ENCODE results near the genes TAAR9 and TAAR1.

- RAMPAGE, long total RNA: no peak
- RRBS: no CpG with 5 or more reads among the region's 1 CpG
Observed at GRCh38 chr6:131259164-131259456, 123.8 kb downstream of the AKAP7 start.

- RAMPAGE, long total RNA: no peak
- RRBS: no CpG with 5 or more reads among the region's 12 CpGs
Observed at GRCh38 chr6:131326518-131327214, 191.4 kb downstream of the AKAP7 start.

DNA sequence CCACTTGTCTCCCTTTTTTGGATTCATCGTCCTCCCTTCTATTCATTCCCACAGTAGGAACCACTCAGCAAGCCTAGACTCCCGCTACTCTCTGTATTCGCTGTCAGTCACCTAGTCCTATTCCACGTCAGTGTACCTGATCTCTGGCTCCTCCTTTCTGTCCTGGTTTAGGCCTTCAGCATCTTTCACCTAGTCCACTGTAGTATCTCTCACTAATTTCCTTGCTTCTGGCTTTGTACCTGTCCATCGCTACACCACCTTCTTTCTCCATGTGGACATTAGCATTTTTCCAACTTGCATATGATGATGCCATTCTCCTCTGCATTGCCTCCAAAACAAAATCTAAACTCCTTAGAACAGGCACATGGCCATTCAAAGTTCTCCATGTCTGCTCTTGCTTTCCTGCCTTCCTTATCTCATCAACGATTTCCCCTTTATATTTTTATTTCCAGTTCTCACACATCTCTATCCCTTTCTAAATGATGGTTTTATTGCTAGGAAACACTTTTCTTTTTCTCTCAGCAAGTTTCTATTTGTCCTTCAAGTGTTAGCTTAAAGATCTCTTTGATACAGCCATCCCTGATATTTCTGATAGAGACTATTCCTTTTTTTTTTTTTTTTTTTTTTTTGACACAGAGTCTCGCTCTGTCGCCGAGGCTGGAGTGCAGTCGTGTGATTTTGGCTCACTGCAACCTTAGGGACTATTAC is 19.0 kb downstream of the MED23 start:
- RAMPAGE, long total RNA: no peak
- RRBS: no CpG with 5 or more reads among the region's 10 CpGs

DNA sequence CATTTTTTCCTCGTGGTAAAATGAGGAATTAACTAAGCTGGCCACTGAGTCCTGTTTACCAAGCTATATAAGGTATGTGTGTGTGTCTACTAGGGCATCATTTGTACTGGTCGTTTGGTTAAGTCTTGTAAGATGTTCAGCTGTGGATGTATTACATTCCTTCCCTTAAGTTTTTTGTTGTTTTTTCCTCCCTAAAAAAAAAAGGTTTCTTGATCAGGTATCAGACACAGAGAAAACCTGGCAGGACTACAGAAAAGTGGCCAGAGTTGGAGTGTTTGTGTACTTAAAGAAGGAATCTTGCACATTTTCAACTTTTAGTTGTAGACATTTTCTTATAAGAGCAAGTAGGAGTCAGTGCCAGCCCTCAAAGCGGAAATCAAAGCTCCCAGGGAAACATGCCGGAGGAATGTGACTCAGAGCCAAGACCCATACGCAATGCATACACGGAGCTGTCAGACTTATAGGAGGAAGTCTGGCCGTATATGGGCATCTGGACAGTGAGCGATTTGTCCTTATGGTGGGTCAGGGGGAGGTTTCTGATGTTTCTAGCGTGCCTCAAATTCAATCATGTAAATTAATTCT is 3.4 kb upstream of the CCN2 start:
- RAMPAGE, long total RNA: no peak
- RRBS: no CpG with 5 or more reads among the region's 9 CpGs

DNA sequence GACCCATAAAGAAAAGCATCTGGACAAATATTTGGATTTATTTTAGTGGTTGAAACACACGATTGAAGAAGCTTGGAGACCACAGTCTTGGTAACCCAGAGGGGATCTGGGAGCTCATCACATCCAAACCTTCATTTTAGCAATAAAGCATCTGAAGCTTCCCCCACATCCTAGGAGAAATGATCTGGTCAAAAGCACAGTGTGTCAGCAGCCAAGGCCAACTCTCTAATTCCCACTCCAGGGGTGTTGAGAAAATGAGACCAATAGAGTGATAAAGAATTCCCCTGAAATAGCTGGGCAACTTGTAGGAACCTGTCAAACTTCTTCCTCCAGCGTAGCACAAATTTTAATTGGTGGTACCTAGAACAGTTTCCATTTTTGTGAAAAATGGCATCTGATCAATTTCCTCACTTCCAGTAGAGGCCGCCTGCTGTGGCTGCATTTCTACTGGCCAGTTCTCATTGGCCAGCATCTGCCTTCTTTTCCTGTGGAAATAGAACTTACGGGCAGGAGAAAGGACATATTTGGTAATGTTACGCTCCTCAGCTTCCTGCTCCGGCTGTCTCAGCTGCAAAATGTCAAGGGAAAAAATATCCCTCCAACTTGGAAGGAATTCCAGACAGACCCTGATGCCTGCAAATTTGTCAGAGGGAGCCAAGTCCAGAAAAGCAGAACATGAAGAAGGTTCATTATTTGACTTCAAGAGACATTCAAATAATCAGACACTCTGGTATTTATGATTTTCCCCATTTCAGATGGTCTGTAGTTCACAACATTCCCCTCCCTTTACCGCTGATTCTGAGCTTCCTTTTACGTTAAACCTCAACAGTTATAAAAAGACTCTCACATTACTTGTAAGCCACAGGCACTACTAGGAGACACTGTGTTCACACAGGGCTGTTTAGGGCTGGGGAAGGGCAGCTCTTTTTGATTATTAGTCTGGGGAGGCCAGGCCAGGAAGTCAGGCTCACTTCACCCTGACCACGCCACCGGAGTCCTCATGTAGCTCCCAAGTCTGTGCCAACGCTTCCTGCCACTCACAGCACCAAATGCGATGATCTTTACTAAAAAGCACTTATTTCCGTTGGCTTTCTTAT is 179.4 kb upstream of the CCN2 start:
- RAMPAGE, long total RNA: no peak
- RRBS: no CpG with 5 or more reads among the region's 13 CpGs

DNA sequence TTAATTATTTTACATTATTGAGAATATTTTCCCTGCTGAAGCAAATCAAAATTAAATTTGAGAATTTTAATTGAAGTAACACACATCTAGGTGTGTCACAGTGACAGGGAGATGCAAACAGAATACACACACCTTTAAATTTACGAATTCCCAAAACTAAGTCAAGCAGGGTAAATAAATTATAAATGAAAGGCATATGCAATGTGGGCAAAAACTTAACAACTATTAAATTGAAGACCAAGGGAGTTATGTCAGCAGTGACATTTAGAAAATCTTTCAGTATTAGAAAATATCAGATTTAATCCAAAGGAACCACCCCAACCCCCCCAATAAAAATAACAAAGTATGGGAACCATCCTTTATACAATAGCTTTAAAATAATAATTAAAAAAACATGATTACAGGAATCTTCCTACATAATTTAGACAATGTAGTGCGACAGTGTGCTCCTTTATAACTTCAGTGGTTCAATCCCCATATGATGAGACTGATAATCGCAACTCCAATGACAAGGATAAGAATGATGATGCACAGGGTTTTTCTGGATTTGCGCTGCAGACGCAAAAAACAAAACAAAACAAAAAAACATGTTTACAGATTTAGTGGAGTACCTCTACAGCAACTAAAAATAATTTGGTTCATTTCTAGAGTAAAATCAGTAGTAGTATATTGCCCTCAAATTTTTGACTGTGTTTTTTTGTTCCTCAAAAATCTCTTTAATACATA is 52.5 kb downstream of the STX7 start:
- RAMPAGE, long total RNA: no peak
- RRBS: no CpG with 5 or more reads among the region's 5 CpGs

DNA sequence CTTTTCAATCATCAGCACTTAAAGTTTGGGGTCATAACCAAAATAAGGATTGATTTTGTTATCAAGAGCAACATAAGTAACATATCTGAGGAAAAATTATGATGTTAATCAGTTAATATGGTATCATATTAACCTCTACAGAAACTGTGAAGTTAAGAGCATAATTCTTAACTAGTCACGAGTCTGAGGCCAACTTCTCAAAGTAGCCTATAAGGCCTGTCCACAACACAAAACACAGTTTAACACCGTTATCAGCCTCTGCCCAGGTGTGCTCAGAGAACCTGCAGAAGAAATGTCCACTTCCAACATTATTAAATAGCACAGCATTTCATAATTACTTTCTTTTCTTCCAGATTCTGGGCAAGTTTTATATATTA is 1.1 kb downstream of the STX7 start:
- RAMPAGE, long total RNA: no peak
- RRBS: no CpG with 5 or more reads among the region's 2 CpGs

DNA sequence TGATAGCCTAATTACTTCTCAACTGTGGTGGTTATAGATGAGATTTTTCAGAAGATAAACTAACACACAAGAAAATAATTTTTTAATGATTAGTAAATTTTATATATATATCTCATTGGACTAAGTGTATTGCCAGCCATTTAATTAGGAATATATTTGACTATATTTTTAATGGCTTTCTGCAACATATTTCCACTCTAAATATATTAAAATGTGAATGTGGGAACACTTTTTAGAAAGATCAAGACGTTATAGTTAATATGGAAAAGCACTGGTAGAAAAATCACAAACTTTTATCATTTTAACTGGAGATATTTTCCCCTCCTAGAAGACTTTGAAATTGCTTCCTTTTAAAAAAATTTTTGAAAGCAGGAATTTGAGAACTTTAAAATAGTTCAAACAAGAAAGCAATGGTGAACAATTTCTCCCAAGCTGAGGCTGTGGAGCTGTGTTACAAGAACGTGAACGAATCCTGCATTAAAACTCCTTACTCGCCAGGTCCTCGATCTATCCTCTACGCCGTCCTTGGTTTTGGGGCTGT is at the start of gene TAAR9:
TAAR9 (plus strand) TSS at position 398 of the 541 bp plus-strand sequence.
- RAMPAGE, long total RNA: no peak
- RRBS: no CpG with 5 or more reads among the region's 7 CpGs

- RAMPAGE, long total RNA: no peak
- RRBS: no CpG with 5 or more reads among the region's 3 CpGs
Observed at GRCh38 chr6:132598623-132598934, 9.0 kb upstream of the TAAR5 start.

GRCh38 chr6:132659102-132659301 is at the start of gene TAAR1:
TAAR1 (minus strand) TSS chr6:132659182.
- RAMPAGE, long total RNA: no peak
- RRBS: no CpG with 5 or more reads among the region's 2 CpGs

DNA sequence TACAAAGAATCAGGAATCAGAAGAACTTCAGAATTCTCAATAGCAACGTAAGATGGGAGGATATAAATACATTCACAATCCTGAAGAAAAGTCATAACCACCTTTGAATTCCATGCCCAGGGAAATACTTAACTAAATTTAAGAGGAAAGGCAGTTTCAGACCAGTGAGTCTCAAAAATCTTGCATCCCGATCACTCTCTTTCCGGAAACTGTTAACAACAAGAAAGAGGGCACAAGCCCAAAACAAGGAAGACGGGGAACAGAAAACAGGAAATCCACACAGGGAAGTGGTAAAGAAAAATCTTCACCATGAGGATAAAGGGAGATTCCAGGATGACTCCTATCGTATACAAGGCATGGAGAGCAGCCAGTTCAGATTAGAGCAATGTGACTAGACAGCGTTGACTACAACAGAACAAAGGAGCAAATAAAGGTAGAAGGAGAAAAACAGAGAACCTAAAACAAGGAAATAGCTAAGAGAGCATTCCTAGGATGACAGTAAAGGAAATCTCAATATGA is 26.6 kb downstream of the VNN1 start:
- RAMPAGE, long total RNA: no peak
- RRBS: no CpG with 5 or more reads among the region's 6 CpGs

DNA sequence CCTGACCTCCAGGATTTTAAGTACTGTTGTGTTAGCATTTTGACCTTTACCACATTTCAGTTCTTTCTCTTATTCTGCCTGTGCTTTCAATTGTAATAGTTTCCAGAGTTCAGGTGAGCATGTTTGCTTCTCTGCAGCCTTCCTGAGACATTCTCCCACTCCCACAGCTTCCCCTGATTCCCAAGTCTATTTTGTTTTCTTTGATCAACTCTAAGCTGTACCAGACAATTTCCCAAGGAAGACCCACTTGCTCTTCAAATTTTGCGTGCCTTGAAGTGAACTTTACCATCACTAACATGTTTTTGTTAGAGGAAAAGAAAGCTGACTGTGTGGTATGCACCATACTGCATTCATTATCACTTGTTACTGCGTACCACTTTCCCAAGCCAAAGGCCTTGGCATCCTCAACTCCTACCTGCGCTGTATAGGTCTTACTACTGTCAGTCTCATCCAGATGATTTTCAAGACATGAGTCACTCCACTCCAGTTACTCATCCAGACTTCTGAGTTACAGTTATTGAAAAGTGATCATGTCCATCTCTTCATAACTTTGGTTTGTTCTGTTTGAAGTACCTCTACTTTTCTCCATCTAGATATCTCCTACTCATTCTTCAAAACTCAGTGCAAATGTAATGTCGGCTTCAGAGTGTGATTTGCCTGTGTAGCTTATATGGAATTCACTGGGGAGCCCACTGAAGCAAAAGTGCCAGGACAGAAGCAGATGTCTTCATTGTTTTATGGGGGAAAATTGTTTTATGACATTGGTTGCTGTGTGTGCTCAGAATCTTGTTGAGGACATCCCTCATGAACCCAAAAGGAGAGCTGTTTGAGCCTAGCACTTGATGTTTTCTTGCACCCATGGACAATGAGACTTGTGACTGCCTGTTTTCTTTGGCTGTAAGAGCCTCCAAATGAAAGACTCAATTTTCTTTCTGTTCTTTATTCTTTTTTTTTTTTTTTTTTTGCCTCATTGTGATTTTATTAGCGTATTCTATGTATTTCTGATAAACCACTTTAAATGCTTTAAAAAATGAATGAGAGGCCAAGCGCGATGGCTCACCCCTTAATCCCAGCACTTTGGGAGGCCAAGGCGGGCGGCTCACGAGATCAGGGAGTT is 5.3 kb downstream of the RPS12 start:
- RAMPAGE, long total RNA: no peak
- RRBS: no CpG with 5 or more reads among the region's 10 CpGs

- RAMPAGE, long total RNA: no peak
- RRBS: no CpG with 5 or more reads among the region's 2 CpGs
Observed at GRCh38 chr6:133396500-133396699, 155.2 kb downstream of the EYA4 start.

- RAMPAGE, long total RNA: no peak
- RRBS: no CpG with 5 or more reads among the region's 3 CpGs
Observed at GRCh38 chr6:133748563-133749171, 140.2 kb upstream of the TCF21 start.

DNA sequence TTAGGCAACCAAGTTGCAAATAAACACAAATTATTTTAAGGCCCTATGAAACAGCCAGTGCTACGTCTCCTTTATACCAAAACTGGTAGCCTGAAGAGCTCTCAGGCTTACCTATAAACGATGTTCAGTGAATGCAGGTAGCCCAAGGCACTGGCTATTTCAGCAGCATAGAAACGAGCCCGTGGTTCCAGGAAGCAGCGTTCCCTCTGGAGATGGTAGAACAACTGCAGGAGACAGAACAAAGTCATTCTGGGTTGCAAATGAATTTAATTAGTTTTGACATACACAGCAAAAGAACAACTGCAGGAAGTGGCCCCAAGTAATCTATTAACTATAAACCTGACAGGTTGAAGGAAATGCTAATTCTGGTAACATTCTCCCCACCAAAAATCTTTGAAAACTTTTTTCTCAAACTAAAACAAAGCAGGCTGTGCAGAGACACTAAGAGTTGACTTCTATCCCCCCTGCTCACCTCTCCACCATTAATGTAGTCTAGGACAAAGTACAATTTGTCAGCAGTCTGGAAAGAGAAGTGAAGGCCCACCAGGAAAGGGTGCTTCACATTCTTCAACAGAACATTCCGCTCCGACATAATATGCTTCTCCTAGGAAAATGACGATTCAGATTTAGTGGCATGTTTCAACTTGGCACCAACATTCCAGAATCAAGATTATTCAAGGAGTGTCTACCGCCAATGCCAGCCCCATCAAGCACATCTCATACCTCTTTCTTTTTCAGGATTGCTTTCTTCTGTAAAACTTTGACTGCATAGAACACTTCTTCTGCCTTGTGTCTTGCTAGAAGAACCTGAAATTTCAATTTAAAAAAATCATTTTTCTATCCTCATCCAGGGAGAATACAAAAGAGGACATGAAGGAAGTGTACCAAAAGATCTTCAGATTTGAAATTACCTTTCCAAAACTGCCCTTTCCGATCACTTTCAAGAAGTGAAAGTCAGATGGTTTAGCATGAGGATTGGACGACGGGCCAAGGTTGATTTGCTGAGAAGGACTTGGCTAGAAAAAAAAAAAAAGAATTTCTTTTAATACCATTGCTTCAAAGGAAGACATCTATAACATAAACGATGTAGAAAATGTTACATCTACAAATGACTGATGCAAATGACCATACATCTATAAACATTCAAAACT is 120.5 kb upstream of the SLC2A12 start:
- RAMPAGE, long total RNA: no peak
- RRBS: no CpG with 5 or more reads among the region's 13 CpGs

DNA sequence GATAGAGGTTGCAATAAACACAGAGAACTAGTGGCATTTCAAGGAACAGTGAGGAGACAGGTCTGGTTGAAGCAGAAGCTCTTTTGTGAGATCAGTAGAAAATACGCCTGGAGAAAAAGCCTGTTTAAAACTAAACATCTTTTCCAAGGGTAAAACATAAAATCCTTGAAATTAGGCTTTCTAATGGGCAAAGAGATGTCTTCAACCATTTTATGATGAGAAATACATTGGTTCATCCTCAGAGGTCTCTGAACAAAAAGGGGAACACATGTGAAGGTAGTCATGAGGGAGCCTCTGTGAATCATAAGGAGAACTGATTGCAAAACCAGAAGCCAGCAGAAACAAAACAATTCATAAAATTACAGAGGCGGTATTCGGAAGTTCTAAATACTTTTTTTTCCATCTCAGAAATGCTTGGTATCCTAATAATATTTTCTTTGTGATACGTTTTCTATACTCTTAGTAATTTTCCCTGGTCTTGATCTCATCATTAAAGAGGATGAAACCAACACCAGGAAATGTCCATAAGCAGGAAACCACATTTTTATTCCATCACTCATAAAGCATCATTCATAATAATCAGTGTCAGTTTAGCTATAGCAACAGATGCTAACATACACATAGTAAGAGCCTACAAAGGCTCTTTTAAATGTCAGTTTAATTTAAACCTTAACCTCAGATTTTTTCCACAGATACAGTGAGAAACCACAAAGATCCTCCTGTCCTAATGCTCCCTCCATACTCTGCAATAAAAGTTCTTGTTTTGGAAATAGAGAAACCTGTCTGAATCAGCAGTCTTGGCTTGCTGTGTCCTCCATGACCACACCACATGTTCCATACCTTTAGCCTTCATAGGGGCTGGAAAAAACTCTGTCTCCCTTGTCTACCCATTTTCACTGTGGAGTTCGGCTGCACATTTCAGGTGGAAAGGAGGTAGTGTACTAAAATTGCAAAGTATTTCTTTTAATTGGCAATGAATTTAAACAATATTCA is 29.3 kb downstream of the SGK1 start:
- RAMPAGE, long total RNA: no peak
- RRBS: no CpG with 5 or more reads among the region's 5 CpGs

GRCh38 chr6:134315076-134315675 is 2.7 kb downstream of the SGK1 start:
- RAMPAGE, long total RNA: no peak
- RRBS: no CpG with 5 or more reads among the region's 1 CpG

DNA sequence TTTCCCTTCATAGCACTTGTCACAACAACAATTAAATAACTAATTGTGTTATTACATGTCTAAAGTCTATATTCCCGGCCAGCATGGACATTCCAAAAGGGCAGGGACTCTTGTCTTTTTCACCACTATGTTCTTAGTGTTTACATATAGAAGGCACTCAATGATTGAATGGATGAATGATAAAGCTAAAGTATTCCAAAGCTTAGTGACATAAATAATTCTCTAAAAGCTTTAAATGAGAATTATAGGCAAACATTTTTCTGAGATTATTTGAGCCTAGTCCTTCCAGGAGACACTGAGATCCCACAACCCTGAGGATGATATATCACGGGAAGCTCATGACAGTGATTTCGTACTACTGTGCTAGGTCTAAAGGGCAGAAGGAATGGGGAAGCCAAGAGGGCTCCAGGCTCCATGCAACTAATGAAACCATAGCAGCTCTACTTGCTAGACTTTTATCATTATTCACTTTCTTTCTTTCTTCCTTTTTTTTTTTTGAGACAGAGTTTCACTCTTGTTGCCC is 57.2 kb upstream of the SGK1 start:
- RAMPAGE, long total RNA: no peak
- RRBS: no CpG with 5 or more reads among the region's 3 CpGs

- RAMPAGE, long total RNA: no peak
- RRBS: no CpG with 5 or more reads among the region's 7 CpGs
Observed at GRCh38 chr6:134519352-134519987, 201.6 kb upstream of the SGK1 start.

DNA sequence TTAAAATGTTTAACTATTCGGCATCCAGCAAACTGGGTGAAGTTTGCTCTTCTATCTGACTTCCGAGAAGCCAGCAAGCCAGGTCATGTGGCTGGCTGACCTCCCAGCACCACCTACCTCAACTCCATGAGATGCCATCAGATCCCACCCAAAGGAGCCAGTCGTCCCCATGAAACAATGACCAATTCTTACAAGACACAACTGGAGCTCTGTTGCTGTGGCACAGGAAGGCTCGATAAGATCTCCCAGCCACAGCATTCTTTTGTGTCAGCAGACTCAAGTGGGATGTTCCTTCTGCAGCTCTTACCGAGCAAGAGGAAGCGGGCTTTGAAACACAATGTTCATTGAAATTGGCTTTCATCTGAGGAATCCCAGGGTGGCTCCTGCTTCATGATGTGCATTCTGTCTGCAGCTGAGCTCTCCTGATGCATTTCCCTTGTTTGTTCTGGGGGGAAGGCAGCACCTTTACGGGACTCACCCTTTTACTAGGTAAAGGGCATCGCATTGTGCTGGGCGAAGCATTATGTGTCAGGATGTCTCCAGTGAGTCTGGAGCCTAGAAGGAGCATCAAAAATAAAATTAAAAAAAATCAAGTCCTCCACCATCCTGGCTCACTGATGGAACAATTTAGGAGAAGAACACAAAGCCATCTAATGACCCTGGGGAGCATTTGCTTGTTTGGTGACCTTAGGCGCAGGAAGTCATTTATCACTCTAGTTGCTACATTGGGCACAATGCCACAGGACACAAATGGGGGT is 222.0 kb upstream of the SGK1 start:
- RAMPAGE, long total RNA: no peak
- RRBS: no CpG with 5 or more reads among the region's 10 CpGs